Parietal lobe (tissue), 2 donors: ENCODE results near the genes RIPPLY3 and VPS26C.

GRCh38 chr21:34542911-34543204 lies 30.8 kb upstream of the KCNE1 start:
- RAMPAGE, long total RNA, result no peak

GRCh38 chr21:34545013-34546049 lies 33.3 kb upstream of the KCNE1 start:
- RAMPAGE, long total RNA, result no peak

- RAMPAGE, long total RNA, result no peak
Observed at GRCh38 chr21:34575898-34576611, 38.9 kb downstream of the RCAN1 start.

- RAMPAGE, long total RNA, result no peak
Observed at GRCh38 chr21:34888784-34889429, 160.2 kb downstream of the RUNX1 start.

DNA sequence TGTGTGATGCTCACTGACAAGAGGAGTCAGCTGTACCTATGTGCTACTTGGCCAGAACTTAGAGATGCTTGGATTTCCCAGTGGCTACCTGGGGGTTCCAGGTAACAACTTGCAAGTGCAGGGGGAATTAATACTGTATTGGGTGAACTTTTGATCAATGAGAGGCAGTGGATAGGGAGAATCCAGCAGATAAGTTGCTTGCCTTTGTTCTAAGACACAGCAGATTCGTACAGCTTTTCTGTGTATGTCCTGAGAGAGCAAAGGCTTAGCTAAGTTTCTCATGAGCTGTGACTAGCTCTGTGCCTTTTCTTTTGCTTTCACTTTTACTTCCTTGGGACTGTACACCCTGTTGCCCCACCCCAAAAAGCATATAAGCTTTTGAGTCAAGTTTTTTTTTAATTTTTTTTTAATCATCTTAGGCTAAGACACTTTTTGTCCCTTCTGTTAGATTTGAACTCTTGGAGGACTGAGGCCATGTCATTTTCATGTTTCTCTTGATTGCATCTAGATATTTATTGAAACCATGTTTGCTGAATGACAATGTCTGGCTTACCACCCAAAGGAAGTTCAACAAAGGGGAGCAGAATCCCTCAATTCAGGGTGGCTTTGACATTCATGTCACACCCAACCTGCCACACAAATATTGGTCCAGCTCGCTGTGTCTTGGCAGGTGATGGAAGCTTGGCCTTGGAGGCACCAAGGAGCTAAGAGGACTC lies 115.1 kb downstream of the RUNX1 start:
- RAMPAGE, long total RNA, result no peak

GRCh38 chr21:34987018-34988012 lies 61.8 kb downstream of the RUNX1 start:
- RAMPAGE, long total RNA, result no peak

- RAMPAGE, long total RNA, result no peak
Observed at GRCh38 chr21:35005784-35006032, 43.4 kb downstream of the RUNX1 start.

DNA sequence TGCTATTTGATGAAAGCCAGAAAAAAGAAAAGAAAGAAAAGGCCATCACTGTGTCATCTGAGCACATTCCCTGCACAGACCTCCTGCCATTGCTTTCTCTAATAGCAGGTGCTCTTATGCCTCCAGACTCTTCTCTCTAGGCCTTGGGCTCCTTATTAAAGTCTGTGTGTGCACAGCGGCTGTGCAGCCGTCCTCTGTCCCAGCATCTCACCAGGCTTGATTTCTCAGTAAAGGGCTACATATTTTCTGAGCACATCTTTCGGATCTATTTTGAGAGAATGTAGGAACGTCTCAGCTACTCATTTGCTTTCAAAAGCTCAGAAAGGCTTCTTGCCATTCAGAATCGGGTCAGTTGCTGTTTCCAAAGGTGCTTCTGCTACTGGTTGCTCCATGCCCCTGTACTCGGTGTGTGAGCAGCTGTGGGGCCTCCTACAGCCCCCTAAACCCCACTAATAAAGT lies 4.5 kb downstream of the RUNX1 start:
- RAMPAGE, long total RNA, result no peak

GRCh38 chr21:35256443-35257068 lies 207.5 kb upstream of the RUNX1 start:
- RAMPAGE, long total RNA, result no peak

DNA sequence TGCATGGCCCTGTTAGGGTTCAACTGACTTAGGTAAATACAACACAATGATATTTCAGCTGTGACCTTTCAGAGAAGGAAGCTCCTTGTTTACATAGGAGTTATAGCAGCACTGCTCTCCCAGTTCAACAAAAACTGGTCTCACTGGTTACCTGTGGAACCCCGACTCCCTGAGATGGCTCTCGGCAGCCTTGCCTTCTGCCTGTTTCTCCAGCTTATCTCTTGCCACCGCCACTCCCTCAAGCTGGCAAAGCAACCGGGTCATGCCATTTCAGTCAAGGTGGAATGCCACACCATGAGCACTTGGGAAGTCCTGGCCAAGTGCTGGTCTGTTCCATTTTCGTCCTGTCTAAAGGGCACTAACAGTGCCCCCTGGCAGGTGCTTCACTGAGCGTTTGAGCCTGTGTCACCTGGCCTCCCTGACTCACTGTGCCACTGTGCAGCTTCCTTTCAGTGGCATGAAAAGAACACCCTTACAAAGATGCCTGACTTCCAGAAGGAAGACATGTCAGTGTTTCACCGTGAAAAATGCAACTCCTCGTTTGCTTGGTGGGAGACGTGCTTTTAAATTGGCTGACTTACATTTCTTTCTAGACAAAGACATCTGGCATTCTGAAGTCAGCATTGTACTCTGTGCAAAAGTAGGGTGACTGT lies 31.7 kb downstream of the DOP1B start:
- RAMPAGE, long total RNA, result no peak

GRCh38 chr21:36587445-36587801 lies 107.5 kb upstream of the CLDN14 start:
- RAMPAGE, long total RNA, result no peak

GRCh38 chr21:36700456-36700961 lies 1.6 kb downstream of the SIM2 start:
- RAMPAGE, long total RNA, result no peak

GRCh38 chr21:36710268-36711070 lies 11.6 kb downstream of the SIM2 start:
- RAMPAGE, long total RNA, result no peak

- RAMPAGE, long total RNA, result no peak
Observed at GRCh38 chr21:36719569-36720198, 20.8 kb downstream of the SIM2 start.

- RAMPAGE, long total RNA, result no peak
Observed at GRCh38 chr21:36747381-36748695, 48.9 kb downstream of the SIM2 start.

- RAMPAGE, long total RNA, result no peak
Observed at GRCh38 chr21:36917363-36917865, 49.1 kb downstream of the HLCS start.

DNA sequence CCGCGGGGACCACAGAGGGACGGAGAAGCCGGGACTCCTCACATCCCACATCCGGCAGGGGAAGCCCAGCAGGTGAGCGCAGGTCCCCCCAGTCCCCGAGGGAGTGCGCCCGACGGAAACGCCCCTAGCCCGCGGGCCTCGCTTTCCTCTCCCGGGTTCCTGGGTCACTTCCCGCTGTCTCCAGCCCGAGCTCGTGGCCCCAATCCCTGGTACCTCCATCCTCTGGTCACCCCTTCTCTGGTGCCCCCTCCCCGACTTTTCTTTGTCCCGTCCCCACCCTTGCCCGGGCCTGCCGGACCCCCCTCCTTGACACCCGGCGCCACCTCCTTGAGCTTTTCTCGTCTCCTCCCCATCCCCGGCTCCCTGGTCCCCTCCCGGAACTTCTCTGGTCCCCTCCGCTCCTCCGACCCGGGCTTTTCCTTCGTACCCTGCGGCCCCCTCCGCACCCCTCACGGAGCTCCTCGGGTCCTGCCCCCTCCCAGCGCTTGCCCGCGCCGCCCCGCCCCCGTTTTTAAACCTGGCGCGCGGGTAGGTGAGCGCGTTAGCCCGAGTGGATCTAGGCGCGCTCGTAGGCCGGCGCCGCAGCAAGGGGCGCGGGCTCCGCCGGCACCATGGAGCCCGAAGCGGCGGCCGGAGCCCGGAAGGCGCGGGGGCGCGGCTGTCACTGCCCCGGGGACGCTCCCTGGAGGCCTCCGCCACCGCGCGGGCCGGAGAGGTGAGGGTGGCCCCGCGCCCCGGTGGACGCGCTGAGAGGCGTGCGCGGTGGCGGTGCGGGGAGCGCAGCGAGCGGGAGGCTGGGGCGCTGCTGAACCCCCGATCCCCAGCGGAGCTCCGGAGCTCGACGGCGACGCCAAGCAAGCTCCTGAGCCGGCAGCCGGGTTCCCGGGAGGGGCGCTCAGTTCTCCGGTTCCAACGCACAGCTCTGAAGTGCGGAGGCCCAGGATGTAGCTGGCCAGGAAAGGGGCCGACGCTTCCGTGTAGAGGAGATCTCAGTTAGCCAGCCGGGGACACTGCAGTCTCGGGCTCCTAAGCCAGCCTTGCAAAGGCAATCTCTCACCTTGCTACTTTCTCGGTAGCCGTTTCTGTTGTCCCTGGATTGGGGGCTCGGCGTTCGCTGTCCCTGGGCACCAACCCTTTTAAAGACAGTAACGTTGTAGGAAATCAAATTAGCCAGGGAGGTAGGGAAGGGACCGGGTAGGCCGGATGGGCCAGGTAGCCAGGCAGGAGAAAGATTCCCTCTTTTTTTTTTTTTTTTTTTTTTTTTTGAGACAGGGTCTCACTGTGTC lies at the start of gene RIPPLY3:
TSS of gene RIPPLY3 (plus strand) at position 541 of the 1,286 bp plus-strand sequence.
- RAMPAGE, long total RNA, result no peak

DNA sequence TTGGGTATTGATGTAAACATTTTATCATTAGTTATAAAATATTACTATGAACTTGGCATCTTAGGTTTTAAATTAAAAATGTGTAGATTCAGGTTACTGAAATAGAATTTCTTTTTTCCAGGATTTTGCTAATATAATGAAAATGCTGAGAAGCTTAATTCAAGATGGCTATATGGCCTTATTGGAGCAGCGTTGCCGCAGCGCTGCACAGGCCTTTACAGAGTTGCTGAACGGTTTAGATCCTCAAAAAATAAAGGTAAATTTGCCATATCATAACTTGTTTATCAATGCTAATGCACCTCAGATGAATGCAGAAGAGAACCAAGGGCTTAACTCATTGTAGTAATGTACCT lies 62.2 kb downstream of the TTC3 start:
- RAMPAGE, long total RNA, result no peak

- RAMPAGE, long total RNA, result no peak
Observed at GRCh38 chr21:37267225-37267810, at the start of gene VPS26C. Gene VPS26C (minus strand): TSS chr21:37267334.

DNA sequence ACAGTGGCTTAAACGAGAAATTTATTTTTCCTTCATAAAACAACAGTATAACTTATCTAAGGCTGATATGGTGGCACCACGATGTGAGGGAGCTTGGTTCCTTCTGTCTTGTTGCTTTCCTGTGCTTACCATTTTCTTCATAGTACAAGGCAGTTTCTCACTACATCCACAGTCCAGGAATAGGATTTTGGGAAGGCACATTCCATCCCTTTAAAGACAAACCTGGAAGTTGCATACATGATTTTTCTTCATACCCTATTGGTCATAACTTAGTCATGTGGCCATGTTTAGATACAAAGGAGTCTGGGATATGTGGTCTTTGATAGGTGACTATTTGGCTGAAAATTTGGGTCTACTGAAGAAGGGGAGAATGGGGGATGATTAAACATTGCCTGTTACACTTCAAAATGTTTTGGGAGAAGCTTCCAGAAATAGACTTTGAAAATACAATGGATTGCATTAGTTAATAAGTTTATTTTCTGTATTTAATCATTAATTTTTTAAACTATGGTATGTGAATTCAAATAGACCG lies 7.0 kb downstream of the DYRK1A start:
- RAMPAGE, long total RNA, result no peak